Umbilical cord (tissue), 2 donors: ENCODE measurements around the genes RAB6C and CCDC74B.

GRCh38 chr2:127627999-127628504, 17.9 kb upstream of the GPR17 start:
- RAMPAGE, long total RNA: no peak

DNA sequence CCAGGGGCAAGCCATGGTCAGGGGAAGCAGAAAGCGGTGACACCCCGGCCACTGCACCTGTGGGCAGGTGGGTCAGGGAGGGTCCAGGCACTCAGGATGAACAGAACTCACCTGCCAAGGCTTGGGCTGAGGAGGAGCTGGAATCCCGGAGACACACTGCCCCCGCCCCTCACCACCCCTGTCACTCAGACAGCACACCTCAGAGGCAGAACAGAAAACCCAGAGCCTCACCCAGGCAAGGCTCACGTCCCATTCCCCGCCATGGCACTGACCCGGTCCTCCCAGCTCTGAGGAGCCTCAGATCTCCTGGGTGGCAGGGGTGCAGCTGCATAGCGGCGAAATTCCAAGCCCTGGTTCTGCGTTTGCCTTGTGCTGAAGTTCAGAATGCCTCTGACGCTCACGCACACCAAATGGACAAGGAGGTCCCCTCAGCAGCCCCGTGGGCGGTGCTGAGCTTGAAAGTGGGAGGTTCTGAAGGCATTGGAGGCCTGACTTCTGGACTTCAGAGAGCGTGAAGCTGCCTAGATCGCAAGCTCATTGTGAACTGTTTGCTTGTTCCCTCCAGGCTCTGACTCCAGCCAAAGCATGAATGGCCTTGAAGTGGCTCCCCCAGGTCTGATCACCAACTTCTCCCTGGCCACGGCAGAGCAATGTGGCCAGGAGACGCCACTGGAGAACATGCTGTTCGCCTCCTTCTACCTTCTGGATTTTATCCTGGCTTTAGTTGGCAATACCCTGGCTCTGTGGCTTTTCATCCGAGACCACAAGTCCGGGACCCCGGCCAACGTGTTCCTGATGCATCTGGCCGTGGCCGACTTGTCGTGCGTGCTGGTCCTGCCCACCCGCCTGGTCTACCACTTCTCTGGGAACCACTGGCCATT, 4.4 kb downstream of the GPR17 start:
- RAMPAGE, long total RNA: no peak

DNA sequence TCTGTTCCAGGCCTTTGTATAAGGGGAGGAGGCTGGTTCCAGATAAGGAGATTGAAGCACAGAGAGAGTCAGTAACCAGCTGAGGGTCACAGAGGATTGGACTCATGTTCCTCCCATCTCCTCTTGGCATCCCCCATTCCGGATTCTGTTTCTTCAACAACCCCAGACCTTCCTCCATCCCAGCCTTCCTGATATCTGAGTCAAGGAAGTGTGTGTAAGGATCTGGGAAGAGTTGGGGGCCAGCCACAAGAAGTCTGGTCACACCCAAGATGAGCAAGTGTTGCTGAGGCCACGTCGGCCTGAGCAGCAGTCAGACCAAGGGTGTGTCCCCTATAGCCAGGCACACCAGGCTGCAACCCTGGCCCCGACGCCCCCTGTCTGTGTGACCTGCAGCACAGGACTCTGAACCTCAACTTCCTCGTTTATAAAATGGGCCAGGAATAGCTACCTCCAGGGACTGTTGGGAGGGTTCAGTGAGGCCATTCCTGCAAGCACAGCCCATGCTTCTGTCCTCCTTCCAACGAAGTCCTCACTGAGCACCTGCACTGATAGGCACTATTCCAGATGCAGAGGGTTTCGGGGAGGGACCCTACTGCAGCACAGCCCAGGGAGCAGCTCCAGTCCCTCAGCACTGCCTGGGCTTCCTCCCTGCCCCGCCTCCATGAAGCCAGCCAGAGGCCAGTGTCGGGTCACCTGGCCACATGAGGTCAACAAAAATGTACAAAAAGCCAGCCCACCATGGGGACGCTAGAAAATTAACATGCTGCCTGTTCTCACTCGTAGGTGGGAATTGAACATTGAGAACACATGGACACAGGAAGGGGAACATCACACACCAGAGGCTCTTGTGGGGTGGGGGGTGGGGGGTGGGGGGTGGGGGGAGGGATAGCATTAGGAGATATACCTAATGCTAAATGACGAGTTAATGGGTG, 13.3 kb downstream of the LIMS2 start:
- RAMPAGE, long total RNA: no peak

DNA sequence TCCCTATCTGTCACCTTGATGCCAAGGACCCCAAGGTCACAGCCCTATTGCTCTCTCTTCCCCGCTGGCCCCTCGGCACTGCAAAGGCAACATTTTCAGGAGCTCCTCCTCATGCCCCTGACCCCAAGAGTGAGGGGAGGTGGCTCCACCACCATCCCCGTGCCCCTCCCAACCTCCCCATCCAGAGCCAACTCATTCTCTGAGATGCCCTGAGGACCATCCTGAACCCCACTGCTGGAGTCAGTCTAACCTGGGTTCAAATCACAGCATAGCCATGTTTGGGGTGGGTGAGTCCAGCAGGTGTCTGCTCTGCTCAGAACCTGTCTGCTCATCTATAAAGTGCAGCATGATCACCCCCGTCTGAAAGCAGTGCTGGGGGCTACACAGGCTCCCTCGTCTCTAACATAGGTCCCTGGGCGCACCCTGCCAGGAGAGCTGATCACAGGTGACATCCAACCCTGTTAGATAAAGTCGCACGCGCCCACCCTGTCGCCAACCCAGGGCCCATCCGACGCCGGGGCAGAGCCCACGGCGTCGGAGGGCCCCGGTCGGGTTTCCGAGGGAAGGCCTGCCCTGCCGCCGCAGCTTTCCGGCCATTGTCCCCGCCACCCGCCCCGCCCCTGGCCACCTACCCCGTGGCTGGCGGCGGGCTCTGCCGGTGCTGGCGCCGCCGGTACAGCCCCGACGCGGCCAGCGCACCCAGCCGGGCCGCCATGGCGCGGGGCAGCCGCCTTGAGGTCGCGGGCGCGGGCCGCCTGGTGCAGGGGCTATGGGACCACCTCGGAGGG, 11.5 kb downstream of the LIMS2 start:
- RAMPAGE, long total RNA: no peak

GRCh38 chr2:127724789-127725423, 23.6 kb downstream of the SFT2D3 start:
- RAMPAGE, long total RNA: no peak

GRCh38 chr2:127873748-127874383, 11.9 kb downstream of the AMMECR1L start:
- RAMPAGE, long total RNA: no peak

GRCh38 chr2:128298759-128299499, 19.7 kb downstream of the HS6ST1 start:
- RAMPAGE, long total RNA: no peak

DNA sequence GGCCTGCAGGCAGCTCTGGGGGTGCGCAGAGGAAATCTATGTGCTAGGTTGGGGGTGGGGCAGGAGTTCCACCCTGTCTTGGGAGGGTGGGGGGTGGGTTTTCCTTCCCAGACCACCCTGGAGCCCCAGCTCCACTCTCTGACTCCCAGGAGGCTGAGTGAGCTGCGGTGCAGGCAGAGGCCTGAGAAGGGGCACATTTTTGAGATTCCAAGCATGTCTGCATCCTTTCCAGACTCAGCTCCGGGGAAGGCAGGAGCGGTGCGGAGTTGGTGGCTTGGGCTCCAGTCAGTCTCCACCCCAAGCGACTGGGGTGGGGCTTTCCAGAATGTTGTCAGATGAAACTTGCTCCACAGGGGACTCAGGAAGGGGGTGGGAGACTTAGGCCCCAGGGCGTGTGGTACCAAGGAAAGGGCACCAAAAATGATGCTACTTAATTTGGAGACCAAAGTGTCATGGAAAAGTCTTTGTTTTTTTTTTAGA, 44.2 kb upstream of the HS6ST1 start:
- RAMPAGE, long total RNA: no peak

GRCh38 chr2:129059080-129059383, 740.4 kb upstream of the HS6ST1 start:
- RAMPAGE, long total RNA: no peak

- RAMPAGE, long total RNA: no peak
These were observed 736.2 kb upstream of the RAB6C start for GRCh38 chr2:129243408-129243607.

GRCh38 chr2:129686849-129687122, 292.7 kb upstream of the RAB6C start:
- RAMPAGE, long total RNA: no peak

DNA sequence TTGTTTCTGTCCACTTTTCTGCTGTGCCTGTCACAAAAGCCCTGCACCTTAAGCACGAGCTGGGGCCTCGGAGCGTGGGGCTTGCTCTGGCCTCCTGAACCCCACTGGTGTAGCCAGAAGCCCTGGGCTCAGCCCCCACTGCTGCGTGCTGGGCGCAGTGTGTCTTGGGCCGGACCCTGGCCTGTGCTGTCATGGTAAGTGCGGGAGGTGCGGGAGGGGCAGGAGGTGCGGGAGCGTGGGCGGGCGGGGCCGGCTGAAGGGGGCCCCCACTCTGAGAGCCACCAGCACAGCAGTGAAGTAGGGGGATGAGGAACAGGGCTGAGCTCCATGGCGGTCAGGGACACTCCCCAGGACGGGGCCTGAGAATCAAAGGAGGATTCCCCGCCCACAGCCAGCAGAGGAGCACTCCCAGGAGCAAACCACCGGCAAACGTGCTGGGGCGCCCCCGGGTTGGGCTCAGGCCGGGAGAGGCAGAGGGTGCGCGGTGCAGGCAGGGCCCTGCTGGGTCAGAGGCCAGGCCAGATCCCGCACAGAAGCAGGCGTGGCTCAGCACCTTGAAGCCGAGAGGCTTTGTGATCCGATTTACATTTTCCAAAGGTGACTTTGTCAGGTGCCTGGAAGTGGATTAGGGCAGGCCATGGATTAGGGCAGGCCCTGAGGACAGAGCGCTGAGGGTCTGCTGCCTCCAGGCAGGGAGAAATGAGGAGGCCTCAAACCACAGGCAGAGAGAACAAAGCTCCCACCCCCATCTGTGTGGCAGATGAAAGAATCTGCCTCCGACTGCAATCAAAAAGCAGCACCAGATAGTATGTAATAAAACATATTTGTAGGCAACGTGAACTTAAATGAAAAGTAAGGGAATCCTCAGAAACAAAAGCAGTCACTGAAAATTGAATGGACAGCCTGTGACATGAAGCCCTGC, 152.0 kb upstream of the RAB6C start:
- RAMPAGE, long total RNA: no peak

DNA sequence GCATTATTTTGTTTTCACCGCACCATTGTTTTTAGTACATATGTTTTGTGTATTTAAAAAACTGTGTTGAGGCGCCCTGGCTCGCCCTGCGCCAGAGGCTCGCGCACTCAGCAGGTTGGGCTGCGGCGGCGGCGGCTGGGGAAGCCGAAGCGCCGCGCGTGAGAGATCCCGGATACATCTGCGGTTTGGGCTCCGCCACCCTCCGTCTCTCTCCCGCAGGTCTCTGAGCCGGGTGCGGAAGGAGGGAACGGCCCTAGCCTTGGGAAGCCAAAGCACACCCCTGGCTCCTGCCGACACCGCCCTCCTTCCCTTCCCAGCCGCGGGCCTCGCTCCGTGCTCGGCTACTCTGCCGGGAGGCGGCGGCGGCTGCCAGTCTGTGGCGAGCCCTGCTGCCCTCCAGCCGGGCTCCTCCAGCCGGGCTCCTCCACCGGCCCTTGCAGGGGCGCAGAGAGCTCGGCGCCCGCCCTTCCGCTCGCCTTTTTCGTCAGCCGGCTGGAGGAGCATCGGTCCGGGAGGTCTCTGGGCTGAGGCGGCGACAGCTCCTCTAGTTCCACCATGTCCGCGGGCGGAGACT, at the start of gene RAB6C:
Gene RAB6C, plus strand, starts transcription at position 106 of the 574 bp plus-strand sequence.
- RAMPAGE, long total RNA: no peak

GRCh38 chr2:130144618-130145539, at the start of gene CCDC74B:
CCDC74B (minus strand) TSS chr2:130145112.
- RAMPAGE, long total RNA: no peak

DNA sequence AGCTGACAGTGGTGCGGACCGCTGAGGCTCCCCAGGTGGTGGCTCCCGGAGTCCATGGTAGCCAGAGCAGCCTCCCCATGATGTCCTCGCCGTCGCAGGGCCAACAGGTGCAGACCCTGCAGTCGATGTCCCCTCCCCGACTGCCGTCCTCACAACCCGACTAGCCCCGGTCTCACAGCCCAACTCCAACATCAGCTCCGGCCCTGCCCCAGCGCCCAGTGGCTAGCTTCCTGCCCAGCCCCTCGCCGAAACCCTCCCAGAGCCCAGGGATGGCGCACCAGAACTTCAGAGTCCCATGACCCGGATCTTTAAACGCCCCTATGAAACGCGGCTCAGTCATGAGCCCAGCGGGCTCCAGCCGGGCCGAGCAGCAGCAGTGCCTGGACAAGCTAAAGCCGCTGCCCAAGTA, 53.7 kb upstream of the TUBA3E start:
- RAMPAGE, long total RNA: no peak

GRCh38 chr2:130385196-130385735, 29.4 kb downstream of the PTPN18 start:
- RAMPAGE, long total RNA: no peak

DNA sequence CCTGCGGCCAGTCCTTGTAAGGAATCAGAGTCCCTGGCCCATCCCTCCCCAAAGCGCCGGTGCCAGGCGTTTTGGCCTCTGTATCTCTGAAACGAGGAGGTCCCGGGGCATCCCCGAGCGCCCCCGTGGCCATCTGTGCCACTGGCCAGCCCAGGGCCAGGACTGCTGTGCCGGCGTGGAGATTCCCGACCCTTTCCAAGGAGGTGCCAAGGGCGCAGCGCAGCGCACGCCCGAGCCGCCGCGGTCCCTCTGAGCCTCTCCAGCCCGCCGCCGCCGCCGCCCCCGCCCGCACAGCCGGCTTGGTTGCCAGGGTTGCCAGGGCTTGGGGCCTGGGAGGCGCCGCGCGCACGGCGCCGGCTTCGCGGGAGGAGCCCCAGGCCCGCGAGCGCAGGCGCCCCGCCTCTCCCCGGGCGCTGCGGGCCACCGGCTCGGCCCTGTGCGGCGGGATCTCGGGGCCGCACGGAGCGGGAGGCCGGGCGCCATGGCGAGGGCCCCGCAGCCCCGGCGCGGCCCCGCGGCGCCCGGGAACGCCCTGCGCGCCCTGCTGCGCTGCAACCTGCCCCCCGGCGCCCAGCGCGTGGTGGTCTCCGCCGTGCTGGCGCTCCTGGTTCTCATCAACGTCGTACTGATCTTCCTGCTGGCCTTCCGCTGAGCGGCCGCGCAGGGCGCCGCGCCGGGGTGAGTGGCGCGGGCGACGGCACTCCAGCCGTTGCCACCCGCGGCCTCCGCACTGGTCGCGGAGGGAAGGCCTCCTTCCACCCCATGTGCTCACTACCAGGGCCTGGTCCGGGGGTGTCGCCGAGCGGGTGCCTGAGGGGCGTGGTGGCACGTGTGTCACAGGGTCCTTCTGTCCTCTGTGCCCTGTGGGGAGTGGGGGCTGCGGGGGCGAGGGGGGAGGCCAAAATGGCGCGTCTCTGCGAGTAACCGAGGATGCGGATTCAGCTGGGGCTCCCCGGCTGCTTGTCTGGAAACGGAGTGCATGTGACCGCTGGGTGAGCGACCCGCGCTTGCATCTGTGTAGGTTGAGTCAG, 58.3 kb downstream of the FAM168B start:
- RAMPAGE, long total RNA: no peak

- RAMPAGE, long total RNA: no peak
These were observed 46.1 kb downstream of the FAM168B start for GRCh38 chr2:131046906-131047809.

DNA sequence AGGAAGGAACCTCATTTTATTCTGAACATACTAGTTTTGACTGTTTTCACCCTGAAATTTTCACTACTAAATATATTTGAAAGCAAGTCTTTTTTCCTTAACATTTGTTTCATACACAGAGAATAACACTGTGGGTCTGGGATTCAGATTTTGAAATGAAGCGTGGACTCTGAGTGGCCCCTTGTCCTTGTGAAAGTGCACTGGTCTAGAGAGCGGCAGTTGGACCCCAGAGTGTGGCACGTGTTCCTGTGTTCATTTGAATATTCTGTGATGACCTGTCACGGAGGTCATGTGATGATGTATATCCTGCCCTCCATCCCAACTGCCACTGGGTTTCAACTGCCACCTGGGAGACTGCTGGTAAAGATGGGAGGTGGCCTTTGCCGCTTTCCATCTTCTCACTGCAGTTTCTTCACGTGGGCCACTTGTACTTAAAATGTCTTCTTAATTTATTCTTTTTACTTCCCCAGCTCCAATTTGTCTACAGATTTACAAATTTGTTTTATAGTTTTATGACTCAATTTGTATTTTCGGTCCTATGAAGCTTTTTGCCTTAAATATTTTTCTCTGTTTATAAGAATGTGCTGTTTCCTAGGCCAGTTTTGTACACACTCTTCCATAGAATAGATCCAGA, 38.7 kb upstream of the RAB6D start:
- RAMPAGE, long total RNA: no peak

DNA sequence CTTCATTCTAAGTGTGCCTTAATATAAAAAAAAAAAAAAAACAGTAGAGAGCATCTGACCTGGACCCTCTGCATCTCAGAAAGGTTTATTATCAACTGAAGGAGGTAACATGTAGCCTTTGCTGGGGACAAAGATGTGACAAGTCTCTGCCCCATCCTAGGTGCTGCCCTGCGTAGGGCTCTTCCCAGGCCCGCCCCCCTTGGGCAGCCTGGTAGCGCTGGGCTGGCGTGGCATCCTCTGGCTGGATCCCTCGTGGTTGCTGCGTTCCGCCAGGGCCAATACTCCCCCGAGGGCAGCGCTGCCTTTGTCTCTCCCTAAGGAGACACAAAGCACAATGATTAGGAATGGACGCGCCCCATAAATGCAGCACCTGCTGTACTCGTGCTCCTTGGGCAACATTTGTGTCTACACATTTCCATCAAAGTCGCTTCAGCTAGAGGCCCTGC, 8.0 kb downstream of the TUBA3D start:
- RAMPAGE, long total RNA: no peak